HTERT-HM (cell line): ENCODE measurements around a stretch of chr9.

DNA sequence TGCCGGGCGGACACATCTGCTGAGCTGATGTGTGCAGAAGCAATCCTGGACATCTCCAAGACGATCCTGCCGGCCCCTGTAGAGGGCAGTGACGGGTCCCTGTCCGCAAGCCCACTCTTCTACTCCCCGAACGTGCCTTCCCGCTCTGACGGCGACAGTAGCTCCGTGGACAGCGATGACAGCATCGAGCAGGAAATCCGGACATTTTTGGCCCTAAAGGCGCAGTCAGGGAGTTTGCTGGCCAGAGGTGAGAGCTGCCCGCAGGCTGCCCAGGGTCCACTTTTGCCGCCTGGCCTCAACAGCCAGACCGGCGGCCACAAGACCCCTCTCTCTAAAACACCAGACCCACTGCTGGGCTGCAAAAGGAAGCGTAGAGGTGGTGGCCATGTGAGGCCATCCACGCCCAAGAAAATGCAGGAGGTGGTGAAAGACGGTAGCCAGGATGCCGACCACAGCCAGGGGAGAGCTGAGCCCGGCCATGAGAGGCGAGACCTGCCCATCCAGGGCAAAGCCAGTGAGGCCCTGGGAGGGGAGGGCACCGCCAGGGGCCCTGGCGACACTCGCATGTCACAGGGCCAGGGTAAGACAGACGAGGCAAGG lies 6.4 kb downstream of the PPP1R26 start:
- RRBS = 97% methylated on average over 4 of the region's 30 CpGs

DNA sequence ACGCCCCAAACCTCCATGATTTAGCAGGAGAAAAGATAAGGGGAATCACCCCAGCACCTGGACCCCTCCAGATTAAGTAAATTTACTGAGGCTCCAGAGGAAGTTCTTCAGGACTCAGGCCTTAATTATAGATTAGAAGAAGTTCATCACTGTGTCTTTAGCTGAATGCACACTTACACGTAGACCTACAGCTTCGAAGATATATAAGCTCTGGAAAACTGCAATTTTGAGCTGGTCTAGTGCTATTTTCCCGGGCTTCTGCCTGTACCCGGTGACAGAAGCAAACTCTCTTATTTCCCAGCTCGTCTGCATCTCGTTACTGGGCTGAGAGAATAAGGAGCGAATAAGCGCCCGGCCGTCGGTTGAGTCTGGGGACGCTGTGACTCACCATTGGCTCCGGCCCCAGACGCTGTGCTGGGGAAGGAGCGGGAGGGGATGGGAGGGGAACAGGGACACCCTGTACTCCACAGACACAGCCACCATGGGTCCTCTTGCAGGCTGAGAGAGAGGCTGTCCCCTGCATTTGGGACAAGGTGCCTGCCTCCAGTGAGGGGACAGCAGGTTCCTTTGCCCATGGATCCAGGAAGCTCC lies 470 bp upstream of the LCN9 start:
- RRBS = 15% methylated on average over 5 of the region's 16 CpGs

DNA sequence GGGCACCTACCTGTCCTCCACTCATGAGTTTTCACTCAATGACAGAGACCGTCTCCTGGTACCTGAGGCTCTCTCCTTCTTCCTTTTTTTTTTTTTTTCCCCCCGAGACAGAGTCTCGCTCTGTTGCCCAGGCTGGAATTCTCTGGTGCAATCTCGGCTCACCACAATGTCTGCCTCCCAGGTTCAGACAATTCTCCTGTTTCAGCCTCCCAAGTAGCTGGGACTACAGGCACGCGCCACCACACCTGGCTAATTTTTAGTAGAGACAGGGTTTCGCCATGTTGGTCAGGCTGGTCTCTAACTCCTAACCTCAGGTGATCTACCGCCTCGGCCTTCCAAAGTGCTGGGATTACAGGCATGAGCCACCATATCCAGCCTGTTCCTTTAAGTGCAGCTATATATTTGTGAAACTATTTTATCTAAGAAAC lies 46.1 kb downstream of the CAMSAP1 start:
- RRBS = no CpG with 5 or more reads among the region's 9 CpGs

GRCh38 chr9:135969097-135970129 lies 8.2 kb upstream of the UBAC1 start:
- RRBS = no CpG with 5 or more reads among the region's 17 CpGs

GRCh38 chr9:136107842-136108902 lies 10.5 kb downstream of the TMEM250 start:
- RRBS = 93% methylated on average over 4 of the region's 42 CpGs

DNA sequence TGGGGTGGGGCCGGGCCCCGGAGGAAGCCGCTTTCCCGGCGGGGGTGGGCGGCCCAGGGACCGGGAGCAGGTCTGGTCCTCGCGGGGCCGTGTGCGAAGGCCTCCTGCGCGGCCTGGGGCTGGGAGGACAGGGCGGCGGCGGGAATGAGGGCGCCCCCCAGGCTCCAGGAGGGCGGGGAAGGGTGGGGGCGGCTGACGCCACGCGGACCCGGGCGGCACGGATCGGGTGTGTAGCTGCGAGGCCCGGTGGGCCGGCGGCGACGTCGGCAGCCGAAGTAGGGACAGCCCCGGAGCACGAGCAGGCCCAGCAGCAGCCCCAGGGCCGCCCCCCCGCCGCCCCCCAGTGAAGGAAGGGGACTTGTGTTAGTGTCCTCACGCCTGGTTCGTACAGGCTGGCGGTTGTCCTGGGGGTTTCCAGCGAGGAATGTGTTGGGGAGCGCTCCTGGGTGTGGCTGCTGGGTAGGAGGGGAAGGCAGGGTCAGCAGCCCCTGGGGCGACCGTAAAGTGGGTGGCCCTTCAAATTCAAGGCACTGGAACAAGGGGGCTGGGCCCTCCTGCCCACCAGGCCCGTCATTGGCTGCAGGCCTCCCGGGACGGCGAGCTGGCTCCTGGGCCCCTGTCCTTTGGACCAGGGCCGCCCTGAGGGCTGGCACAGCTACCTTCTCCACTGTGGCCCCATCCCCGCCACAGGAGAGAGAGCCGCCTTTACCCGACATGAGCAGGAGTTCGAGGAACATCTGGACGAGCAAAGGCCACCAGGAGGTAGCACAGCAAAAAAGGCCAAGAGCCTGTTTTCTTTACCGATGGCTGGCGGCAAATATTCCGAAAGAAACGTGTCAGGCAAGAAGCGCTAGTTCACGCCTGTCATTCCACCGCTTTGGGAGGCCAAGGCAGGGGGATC lies 705 bp upstream of the TMEM250 start:
- RRBS = 3% methylated on average over 11 of the region's 63 CpGs

GRCh38 chr9:136206439-136207359 lies 1.8 kb upstream of the LHX3 start:
- RRBS = no CpG with 5 or more reads among the region's 18 CpGs

- RRBS = no CpG with 5 or more reads among the region's 44 CpGs
These were observed 16.2 kb downstream of the DNLZ start for GRCh38 chr9:136346968-136348086.

- RRBS = 37% methylated on average over 12 of the region's 50 CpGs
These were observed 2.6 kb downstream of the DNLZ start for GRCh38 chr9:136360555-136361638.

DNA sequence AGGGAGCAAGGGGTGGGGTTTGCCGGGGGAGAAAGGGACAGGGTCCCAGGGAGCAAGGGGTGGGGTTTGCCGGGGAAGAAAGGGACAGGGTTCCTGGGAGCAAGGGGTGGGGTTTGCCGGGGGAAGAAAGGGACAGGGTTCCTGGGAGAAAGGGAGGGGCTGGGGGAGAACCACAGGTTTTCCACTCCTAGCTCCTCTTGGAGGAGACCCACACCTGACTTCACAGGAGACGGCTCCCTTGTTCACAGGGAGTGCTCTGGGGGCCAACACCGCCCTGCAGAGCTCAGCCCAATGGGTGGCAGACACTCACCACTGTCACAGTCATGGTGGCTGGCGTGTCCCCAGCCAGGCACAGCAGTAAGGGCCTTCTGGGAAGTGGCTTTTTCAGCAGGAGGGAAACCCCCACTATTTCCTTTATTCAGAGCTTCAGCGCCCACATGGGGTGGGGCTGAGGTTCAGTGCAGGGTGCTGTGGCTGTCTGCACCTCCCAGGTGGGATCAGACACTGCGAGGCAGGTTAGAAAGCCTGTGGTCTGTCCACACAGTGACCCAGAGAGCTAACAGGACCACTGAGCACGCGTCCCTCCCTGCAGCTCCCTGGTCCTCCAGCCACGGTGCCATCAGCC lies 3.5 kb upstream of the SNAPC4 start:
- RRBS = no CpG with 5 or more reads among the region's 11 CpGs

- RRBS = no CpG with 5 or more reads among the region's 9 CpGs
These were observed 1.2 kb downstream of the PMPCA start for GRCh38 chr9:136411575-136412089.

- RRBS = 94% methylated on average over 1 of the region's 4 CpGs
These were observed 9.9 kb upstream of the INPP5E start for GRCh38 chr9:136449601-136449943.

DNA sequence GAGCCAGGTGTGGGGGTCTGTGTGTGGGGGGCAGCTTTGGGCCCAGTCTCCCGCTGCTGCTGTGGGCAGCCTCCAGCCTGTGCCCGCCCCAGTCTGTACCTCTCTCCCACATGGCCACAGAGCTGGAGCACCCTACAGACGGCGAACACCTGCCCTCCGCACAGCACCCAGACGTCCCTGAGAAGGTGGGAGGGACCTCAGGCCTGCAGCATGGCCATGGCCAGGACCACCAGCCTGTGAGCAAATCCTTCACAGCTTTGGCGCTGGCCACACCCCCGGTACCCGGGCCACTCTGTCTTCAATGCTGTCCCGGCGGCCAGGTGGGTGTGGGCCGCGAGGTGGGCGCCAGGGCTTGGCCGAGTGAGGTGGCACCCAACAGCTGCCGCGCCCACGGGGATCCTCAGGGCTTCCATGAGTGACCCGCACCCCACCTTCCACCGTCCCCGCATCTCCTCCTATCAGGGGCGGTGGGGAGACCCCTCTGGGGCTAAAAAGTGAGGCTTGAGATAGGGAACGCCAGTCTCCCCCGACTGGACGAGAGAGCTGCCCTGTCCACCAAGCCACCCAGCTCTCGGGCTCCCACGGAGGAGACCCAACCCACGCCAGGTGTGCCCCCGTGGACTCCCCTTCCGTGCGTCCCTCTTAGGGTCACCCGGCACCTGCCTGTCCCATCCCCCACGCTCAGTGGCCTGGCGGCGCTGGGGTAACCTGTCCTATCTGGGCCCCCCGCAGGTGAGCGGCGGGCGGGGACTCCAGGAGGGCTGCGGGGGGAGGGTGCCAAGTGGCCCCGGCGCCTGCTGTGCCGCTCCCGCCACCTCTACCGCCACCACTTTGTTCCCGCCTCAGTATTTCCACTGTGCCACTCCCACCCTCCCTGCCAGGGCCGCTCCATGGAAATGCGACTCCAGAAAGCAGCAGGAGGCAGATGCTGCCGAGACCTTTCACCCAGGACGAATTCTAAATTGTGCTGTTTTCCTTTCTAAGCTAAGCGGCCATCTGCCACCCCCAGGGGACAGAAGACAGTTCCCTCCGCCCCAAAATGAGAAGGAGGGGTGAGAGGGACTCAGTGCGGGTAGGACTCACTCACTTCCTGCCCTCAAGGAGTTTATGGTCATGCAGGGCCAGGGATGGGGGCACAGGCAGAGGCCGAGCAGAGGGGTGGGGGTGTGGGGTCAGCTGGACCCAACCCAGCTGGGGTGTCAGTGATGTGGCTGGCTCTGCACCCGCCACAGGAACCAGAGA lies 18.4 kb downstream of the NOTCH1 start:
- RRBS = no CpG with 5 or more reads among the region's 55 CpGs

DNA sequence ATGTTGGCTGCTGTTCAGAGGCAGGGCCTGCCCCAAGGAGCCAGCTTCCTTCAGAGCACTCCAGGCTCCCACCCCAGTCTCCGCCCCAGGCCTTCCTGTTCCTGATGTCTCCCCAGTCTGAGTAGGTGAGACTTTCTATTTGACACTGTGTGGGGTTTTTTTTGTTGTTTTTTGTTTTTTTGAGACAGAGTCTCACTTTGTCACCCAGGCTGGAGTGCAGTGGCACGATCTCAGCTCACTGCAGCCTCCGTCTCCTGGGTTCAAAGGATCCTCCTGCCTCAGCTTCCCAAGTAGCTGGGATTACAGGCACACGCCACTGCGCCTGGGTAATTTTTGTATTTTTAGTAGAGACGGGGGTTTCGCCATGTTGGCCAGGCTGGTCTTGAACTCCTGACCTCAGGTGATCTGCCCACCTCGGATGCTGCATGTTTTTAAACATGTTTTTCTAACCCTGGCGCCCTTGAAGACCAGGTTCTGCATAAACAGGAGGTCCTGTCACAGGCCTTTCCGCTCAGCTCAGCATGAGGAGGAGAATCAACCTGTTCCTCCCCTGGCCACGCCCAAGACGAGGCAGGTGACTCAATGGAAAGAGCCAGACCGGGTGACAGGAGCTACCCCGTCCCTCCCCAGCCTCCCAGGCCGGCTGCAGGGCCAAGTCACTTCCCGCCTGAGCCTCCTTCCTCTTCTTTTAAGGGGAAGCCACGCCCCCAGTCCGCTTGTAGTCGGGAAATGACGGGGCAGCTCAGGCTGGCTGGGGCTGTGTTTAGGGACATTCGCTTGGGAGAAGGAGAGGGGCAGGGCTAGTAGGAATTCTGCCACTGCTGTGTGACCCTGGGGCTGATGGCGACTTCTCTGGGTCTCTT lies 6.4 kb downstream of the NOTCH1 start:
- RRBS = no CpG with 5 or more reads among the region's 22 CpGs

- RRBS = no CpG with 5 or more reads among the region's 37 CpGs
These were observed 2.0 kb downstream of the NOTCH1 start for GRCh38 chr9:136543566-136544589.

GRCh38 chr9:136614230-136614750 lies 48.4 kb upstream of the EGFL7 start:
- RRBS = 14% methylated on average over 10 of the region's 22 CpGs

- RRBS = 58% methylated on average over 5 of the region's 19 CpGs
These were observed 16.9 kb upstream of the EGFL7 start for GRCh38 chr9:136645722-136646251.

- RRBS = no CpG with 5 or more reads among the region's 19 CpGs
These were observed 13.9 kb upstream of the EGFL7 start for GRCh38 chr9:136648748-136649284.

DNA sequence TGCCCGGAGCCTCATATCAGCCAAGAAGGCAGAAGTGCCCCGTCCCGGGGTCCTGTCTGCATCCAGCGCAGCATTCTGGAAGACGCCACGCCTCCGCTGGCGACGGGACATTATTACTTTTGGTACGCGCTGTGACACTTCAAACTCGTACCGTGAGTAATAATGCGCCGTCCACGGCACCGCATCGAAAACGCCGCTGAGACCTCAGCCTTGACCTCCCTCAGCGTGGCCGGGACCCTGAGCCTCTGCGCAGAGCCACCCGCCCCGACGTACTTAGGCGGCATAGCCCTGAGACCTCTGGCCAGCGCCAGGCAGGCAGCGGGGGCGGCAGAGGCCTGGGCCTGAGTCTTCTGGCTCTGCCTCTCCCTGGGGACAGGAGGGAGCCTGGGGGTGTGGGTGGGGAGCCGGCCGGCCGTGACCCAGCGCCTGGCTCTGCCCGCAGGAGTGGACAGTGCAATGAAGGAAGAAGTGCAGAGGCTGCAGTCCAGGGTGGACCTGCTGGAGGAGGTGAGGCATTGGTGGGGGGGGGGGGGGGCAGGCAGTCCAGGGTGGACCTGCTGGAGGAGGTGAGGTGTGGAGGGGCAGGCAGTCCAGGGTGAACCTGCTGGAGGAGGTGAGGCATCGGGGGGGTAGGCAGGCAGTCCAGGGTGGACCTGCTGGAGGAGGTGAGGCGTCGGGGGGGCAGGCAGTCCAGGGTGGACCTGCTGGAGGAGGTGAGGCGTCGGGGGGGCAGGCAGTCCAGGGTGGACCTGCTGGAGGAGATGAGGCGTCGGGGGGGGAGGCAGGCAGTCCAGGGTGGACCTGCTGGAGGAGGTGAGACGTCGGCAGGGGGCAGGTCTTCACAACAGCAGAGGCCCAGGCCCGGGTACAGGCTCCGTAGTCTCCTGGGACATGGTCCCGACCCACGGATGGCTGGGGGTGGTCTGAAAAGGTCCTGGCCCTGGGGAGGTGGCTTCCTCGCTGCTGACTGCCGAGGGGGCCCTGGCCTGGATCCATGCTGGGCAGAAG lies 8.1 kb downstream of the EGFL7 start:
- RRBS = no CpG with 5 or more reads among the region's 50 CpGs

- RRBS = no CpG with 5 or more reads among the region's 28 CpGs
These were observed 6.2 kb downstream of the AGPAT2 start for GRCh38 chr9:136680959-136681634.